Right atrium auricular region (tissue), 2 donors: ENCODE measurements around a stretch of chr4.

- PRO-cap = no peak
- RAMPAGE, long total RNA, 2 experiments = no peak in any of the 2 experiments
Observed at GRCh38 chr4:11336642-11336874, 92.1 kb downstream of the HS3ST1 start.

DNA sequence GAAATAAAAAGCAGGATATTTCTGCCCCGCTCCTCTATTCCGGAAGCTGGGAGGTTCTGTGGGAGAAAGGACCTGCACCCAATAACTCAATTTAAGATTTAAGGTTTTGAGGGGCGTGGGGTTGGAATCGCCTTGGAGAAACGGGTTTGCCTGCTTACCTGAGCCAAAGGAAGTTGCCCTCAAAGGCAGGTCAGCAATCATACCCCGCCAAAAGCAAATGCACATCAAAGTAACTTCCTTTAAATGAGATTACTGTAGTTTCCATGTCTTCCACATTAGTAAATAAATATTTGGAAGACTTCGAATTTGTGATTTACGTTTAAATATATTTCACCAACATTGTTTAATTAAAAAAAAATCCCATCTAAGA lies 999 bp upstream of the HS3ST1 start:
- PRO-cap = no peak
- RAMPAGE, long total RNA, 2 experiments = no peak in any of the 2 experiments

GRCh38 chr4:11468746-11469298 lies 40.1 kb upstream of the HS3ST1 start:
- PRO-cap = no peak
- RAMPAGE, long total RNA, 2 experiments = no peak in any of the 2 experiments

DNA sequence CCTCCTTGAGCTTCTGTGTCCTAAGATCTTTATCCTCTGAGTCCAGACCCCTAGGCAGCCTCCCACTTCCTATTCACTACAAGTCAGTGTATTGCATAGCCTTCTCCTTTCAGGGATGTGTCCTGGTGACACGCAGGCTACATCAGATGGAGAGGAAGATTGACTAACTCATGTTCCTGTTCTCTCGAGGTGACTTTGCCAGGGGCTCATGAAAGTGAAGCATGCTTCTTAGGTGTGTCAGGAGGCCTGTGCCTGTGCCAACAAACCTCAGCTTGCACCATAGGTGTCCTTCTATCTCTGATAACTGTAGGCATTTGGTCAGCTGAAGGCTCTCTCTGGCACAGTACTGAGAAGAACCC lies 195.7 kb upstream of the HS3ST1 start:
- PRO-cap = no peak
- RAMPAGE, long total RNA, 2 experiments = no peak in any of the 2 experiments

- PRO-cap = no peak
- RAMPAGE, long total RNA, 2 experiments = no peak in any of the 2 experiments
Observed at GRCh38 chr4:13281032-13281731, 203.0 kb downstream of the RAB28 start.

- PRO-cap = no peak
- RAMPAGE, long total RNA, 2 experiments = no peak in any of the 2 experiments
Observed at GRCh38 chr4:13337119-13337481, 147.0 kb downstream of the RAB28 start.

DNA sequence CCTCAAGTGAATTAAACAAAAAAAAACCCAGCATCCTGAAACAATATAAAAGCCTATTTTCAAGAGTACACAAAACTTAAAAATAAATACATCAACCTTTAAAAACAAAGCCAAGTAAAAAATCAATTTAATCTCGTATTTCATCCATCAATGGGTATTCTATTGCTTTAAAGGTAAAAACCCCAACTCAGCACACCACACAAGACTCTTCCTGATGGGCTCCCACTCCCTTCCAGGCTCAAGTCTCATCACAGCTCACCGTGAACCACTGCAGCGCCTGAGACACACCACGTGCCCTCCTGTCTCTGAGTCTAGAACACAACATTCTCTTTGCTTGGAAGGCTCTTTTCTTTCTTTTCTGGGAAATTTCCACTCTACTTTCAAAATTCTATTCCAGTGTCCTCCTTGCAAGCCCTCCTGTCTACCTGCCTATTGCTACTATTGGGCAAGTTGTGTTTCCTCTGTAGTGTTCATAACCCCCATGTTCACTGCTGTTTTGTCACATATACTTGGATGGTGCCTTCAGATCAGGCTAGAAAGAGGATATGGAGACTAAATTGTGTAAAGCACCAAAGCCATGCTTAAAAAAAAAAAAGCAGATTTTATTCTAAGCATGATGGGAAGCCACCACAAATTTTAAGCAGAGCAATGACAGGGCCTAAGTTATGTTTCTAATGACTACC lies 31.4 kb downstream of the BOD1L1 start:
- PRO-cap = no peak
- RAMPAGE, long total RNA, 2 experiments = no peak in any of the 2 experiments

- PRO-cap = no peak
- RAMPAGE, long total RNA, 2 experiments = no peak in any of the 2 experiments
Observed at GRCh38 chr4:13599594-13600534, 27.7 kb downstream of the BOD1L1 start.

GRCh38 chr4:13856161-13856421 lies 228.6 kb upstream of the BOD1L1 start:
- PRO-cap = no peak
- RAMPAGE, long total RNA, 2 experiments = no peak in any of the 2 experiments

GRCh38 chr4:14359284-14359485 lies 643.1 kb upstream of the CPEB2 start:
- PRO-cap = no peak
- RAMPAGE, long total RNA, 2 experiments = no peak in any of the 2 experiments

DNA sequence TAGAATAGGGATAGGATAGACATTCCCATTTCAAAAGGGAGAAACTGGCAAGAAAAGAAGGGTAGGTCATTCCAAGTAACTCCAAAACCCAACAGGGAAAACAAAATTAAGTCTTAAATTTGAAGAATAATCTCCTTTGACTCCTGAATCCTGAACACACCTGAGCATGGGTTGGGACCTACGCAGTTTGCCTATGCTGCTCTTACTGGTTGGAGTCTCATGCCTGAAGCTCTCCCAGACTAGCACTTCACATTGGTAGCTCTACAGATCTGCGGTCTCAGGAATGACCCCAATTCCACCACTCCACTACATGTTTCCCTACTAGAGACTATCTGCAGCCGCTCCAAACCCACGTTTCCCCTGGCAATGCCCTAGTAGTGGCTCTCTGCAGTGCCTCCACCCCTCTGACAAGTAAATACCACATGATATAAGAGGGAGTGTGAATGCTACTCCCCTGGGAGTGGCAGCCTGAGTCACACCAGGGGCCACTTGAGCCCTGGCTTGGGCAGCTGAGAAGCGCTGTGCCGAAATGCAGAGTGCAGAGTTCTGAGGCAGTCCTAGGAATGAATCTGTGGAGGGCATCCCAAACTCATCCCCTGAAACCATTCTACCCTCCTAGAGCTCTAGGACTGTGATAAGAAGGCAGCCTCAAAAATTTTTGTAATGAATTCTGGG lies 160.6 kb upstream of the CPEB2 start:
- PRO-cap = bidirectional peak, plus-strand start at position 481 of the sequence, minus-strand start at position 416 of the sequence
- RAMPAGE, long total RNA, 2 experiments = no peak in any of the 2 experiments

- PRO-cap = bidirectional peak, plus-strand start at chr4:15003828, minus-strand start at chr4:15003698
- RAMPAGE, long total RNA, 2 experiments = no peak in any of the 2 experiments
Observed at GRCh38 chr4:15003304-15003897, 1.1 kb downstream of the CPEB2 start.

DNA sequence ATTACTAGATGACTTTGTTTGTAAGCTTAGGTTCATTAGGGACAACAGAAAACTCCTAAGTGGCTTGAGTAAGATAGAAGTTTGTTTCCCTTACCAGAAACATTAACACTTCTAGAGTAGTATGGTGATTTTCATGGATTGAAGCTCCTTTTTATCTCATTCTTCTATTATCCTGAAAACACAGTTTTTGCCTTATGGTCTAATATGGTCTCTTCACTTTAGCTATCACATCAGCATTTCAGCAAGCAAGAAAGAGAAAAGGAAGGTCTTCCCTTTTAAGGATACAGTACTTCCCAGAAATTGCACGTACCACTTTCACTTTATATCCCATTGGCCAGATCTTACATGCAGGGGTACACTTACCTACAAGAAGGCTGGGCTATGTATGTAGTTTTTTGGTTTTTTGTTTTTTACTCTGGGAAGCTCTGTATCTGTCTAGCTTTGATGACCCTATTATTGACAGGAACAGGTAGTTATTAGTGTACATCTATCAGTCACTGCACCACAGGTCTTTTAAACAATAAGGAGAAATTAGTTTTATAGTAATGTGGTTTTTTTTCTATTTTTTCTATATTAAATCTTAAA lies 27.4 kb downstream of the CPEB2 start:
- PRO-cap = no peak
- RAMPAGE, long total RNA, 2 experiments = no peak in any of the 2 experiments

- PRO-cap = unidirectional peak, plus-strand start at chr4:15374547; unidirectional peak, plus-strand start at chr4:15374979
- RAMPAGE, long total RNA, 2 experiments = start-site peak on the plus strand in 1 of 2 experiments, at chr4:15374547-15374603 at its widest, 14 reads per replicate
Observed at GRCh38 chr4:15374014-15375145, 53.5 kb upstream of the C1QTNF7 start.

DNA sequence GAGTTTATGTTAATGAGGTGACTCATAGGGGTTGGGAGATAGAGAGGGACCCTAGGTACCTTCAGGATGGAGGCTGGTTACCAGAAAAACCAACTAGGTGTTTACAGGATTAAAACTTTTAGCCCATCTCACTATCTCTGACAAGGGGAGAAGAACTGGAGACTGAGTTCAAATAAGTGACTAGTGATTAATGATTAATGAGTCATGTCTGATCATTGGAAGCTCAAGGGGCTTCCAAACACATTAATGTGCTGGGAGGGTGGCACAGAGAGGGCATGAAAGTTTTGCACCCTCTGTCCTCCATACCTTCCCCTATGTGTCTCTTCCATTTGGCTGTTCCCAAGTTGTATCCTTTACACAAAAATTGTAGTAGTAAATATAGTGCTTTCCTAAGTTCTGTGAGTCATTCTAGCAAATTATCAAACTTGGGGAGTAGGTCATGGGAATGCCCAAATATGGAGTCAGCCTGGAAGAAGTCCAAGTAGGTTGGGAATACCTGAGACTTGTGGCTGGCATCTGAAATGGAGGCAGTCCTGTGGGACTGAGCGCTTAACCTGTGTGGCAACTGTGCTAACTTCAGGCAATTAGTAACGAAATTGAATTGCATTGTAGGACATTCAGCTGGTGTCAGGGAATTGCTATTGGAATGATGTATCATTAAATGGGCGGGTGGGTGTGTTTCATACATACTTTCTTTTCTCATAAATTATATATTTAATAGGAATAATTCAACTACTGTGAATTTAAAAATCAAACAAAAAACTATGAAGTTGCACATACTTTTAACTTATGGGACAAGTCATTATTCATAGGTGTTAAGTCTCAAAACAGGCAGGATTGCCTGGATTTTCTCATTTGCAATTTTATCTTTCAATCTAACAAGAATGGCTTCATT lies 4.0 kb upstream of the FAM200B start:
- PRO-cap = no peak
- RAMPAGE, long total RNA, 2 experiments = no peak in any of the 2 experiments

- PRO-cap = no peak
- RAMPAGE, long total RNA, 2 experiments = no peak in any of the 2 experiments
Observed at GRCh38 chr4:15699788-15700442, 3.0 kb upstream of the BST1 start.

DNA sequence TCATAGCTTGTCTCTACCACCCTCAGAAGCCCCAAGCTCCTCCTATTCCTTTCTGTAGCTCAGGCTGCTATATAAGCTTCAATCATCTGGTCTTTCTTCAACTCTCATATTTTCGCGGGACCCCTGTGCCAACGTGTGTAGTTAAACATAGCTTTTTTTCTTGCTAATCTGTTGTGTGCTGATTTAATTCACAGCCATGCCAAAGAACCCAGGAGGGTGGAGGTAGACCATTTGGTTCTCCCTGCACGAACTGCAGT lies 21.1 kb upstream of the CD38 start:
- PRO-cap = no peak
- RAMPAGE, long total RNA, 2 experiments = no peak in any of the 2 experiments

- PRO-cap = no peak
- RAMPAGE, long total RNA, 2 experiments = no peak in any of the 2 experiments
Observed at GRCh38 chr4:15893812-15894448, 44.6 kb downstream of the FGFBP1 start.

GRCh38 chr4:15935529-15936448 lies 2.8 kb downstream of the FGFBP1 start:
- PRO-cap = no peak
- RAMPAGE, long total RNA, 2 experiments = no peak in any of the 2 experiments

DNA sequence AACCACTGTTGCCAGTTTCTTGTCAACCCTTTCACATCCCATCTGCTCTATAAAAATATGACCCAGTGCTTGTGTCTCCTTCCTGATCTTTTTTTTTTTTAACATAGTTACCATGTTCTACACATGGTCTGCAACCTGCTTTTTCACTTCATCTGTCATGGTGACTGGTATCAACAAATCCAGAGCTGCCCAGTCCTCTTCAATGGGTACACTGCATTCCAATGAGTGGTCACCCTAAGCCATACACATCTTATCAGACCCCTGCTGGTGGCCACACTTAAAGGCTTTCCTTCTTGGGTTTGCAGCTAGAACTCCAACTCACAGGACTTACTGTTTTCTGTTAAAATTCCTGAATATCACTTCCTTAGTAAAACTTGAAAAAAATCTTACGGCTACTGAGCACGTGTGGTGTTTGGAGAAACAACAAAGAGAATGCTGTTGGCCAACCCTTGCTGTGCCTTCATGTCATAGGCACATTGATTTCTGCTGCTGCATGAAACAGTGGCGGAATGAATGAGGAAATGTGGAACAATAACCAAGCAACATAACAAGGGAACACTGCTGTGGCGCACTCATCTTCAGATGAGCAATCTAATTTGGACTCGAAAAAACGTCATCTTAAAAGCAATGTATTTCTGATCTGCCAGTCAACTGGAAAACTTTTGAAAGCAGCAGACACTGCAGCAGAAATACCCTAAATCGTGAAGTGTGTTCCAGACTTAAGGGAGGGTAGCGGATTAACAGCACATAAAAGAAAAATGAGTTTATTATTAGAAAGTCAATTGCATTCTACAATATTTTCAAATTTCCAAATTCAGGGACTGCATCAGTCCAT lies 51.5 kb downstream of the PROM1 start:
- PRO-cap = no peak
- RAMPAGE, long total RNA, 2 experiments = no peak in any of the 2 experiments